ENCODE measurements around the genes CDADC1, PHF11 and EBPL.

- PRO-cap: unidirectional peak, minus-strand start at chr13:48235694
Measured at GRCh38 chr13:48235552-48236372, 2.8 kb downstream of the ITM2B start.

- PRO-cap: no peak
Measured at GRCh38 chr13:48239787-48240105, 6.7 kb downstream of the ITM2B start.

DNA sequence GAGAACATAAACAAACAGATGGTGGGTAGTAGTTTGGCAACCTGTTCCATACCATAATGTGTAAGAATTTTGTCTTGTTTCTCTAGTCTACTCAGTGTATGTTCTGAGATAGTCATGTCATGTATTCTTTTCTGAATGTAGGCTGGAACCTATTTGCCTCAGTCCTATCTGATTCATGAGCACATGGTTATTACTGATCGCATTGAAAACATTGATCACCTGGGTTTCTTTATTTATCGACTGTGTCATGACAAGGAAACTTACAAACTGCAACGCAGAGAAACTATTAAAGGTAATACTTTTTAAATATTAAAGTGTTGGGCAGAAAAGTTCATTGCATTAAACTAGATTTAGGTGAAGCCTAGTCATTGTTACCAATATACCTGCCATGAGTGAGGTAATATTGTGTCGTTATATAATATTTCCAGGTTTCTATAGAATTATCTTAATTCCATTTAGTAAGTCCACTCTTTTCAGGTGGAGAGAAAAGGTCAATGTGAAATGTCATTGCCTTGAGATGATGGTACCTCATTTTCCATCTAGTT is 25.7 kb downstream of the ITM2B start:
- PRO-cap: no peak

DNA sequence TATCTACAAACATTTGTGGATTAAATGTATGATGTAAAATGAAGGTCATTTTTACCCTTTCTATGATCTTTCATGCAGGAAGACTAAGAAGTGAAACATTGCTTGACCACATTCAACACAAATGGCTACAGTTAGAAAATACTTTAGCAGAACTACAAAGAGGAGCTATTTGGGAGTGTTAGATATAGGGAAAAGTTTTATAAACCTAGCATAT is 55.4 kb downstream of the RCBTB2 start:
- PRO-cap: no peak

DNA sequence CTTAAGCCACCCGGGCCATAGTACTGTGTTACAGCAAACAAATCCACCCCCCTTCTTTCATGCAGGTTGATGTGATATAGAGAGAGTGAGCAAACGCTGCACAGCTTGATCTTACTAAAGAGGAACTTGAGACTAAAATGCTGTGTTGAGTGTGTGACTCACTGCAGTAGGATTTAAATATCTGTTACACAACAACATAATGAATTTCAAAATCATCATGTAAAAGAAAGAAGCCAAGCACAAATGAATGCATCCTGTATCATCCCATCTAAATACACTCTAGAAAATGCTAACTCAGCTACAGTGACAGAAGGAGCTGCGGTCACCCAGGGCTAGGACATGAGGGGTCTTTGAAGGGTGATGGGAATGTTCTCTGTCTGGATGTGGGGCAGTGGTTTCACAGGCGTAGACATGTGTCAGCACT is 32.1 kb downstream of the RCBTB2 start:
- PRO-cap: unidirectional peak, minus-strand start at position 116 of the sequence

- PRO-cap: no peak
Measured at GRCh38 chr13:48504214-48505017, 28.5 kb downstream of the RCBTB2 start.

DNA sequence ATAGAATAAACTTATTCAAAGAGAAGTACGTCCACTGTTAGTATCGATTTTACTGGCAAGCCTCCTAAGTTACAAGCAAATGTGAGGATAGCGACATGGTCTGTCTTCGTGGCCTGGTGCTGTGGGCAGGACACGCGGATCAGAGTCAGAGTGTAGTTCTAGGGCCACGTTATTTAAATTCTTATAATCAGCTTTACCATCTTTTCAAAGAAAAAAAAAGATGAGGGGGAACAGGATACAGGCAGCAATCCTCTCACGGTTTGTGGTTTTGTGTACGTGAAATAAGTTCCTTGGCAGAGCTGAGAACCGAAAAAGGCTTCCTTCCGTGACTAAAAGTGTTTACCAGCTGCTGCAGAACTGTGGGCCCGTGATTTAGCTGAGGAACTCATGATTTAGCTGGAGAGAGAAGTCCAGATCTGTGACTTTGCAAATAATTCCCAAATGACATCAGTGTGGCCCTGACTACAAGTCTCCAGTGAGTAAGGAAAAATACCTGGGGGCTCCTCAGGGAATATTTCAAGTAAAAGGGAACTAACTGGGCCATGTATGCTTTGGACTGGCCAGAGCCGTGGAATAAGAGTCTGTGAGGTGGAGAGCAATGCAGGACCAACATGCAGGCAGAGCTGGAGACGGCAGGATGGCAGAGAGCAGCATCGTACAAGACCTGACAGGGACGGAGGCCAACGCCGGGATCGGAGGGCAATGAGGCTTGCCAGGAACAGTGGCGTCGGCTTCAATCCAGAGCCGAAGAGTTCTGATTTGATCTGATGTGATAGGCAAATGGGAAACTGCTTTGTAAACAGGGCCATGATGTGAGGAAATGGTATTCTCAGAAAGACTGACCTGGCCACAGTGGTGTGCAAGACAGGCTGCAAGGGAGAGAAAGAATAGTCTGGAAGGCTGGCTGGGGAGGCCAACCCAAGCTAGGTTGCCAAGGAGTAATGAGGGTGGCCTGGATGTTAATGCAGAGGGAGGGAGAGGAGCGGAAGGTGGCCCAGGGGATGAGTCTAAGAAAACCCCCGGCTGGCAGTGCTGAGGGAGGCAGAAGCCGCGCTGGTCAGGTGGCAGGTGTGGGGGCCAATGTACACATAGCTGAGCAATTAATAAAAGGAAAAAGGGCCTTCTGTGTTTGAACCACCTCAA is 27.0 kb downstream of the RCBTB2 start:
- PRO-cap: bidirectional peak, plus-strand start at position 354 of the sequence, minus-strand start at position 147 of the sequence

- PRO-cap: no peak
Measured at GRCh38 chr13:48506696-48507559, 26.0 kb downstream of the RCBTB2 start.

GRCh38 chr13:48571511-48572088 is 38.7 kb upstream of the RCBTB2 start:
- PRO-cap: bidirectional peak, plus-strand start at chr13:48571837, minus-strand start at chr13:48571700

DNA sequence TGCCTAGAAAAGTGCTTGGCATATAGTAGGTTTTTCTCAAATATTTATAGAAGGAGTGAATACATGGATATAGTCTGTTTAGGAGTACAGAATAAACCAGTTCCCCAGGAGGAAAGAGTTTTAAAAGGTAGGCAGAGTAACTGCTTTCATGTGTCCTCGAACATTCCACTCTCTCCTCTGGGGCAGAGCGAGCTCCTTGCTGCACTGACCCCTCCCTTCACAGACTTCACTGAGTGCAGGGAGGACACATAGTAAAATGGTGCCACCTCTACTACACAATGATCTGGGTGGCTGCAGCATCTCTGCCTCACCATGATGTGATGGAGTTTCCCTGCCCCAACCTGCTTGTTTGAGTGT is 44.1 kb upstream of the RCBTB2 start:
- PRO-cap: no peak

- PRO-cap: no peak
Measured at GRCh38 chr13:48594476-48594932, 59.2 kb upstream of the CYSLTR2 start.

- PRO-cap: no peak
Measured at GRCh38 chr13:48750588-48750990, 96.9 kb downstream of the CYSLTR2 start.

DNA sequence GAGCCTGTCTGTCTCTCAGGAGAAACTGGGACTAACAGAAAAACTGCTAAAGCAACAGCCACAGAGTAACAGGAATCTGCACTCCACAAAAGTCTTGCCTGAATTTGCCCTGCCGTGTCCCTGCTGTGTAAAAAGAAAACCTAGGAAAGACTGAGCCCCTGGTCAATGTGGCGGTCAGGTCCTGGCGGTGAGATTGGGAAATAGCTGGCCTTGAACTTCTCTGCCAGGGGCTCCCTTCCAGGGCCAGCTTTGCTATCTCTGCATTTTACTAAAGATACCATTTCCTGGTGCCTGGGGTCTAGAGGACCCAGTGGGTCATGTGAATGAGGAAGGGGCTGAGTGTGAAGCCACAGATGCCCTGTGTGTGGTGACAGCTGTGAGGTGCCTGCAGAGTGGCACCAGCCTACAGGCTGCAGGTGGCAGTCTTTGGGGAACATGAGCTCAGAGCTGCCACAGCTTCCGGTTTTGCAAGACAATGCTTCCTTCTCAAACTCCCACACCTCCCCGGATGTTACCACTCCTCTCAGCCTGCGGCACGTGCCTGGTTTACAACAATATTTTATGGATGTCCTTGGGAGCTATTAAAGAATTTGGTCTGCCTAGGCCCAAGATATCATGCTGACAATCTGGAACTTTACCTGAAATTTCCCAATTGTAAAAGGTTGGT is 5.2 kb upstream of the MLNR start:
- PRO-cap: no peak

DNA sequence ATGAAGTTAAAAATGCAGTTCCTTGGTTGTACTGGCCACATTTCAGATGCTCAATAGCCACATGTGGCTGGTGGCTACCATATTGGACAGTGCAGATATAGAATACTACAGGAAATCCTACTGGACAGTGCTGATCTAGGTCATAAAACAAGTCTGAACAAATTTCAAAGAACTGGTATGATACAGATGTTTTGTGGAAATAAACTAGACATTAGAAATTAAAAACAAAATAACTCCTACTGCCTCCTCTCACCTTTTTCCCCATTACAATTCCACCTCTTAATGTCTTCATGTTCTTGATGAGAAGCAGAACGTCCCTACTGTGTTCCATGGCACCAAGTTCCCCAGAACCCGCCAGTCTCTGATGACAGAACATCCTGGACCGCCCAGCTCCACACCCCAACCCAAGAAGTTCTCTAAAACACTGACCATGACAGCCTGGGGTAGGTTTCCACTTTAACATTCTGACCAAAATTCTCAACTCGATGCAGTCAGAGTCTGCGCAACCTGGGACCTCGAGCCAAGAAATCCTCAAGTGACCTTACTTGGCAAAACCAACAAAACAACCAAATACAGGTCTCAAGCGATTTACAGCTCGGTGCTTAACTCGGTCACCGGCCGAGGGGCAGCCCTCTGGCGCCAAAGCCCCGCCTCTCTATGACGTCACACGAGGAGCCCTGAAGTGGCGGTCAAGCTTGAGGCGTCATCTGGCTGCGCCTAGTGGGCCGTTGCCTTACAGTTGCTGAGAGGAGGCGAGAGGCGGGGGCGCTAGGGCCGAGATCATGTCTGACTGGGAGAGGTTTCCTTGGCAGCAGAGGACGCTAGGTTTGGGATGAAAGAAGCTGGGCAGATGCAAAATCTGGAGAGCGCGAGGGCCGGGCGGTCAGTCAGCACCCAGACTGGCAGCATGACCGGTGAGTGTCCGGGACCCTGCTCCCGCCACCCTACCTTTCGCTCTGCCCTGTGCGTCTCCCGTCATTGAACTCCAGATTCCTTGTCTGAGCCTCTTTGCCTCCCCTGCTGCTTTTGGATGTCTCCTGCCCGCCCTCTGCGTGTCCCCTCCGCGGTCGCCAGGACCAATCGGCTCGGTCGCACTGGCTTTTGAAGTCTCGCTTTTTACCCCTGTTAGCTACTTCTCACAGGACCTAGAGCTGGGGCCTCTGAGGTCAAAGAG is at the start of gene CDADC1:
Gene CDADC1, plus strand, starts transcription at position 720 of the 1,174 bp plus-strand sequence.
- PRO-cap: bidirectional peak, plus-strand start at position 706 of the sequence, minus-strand start at position 657 of the sequence

DNA sequence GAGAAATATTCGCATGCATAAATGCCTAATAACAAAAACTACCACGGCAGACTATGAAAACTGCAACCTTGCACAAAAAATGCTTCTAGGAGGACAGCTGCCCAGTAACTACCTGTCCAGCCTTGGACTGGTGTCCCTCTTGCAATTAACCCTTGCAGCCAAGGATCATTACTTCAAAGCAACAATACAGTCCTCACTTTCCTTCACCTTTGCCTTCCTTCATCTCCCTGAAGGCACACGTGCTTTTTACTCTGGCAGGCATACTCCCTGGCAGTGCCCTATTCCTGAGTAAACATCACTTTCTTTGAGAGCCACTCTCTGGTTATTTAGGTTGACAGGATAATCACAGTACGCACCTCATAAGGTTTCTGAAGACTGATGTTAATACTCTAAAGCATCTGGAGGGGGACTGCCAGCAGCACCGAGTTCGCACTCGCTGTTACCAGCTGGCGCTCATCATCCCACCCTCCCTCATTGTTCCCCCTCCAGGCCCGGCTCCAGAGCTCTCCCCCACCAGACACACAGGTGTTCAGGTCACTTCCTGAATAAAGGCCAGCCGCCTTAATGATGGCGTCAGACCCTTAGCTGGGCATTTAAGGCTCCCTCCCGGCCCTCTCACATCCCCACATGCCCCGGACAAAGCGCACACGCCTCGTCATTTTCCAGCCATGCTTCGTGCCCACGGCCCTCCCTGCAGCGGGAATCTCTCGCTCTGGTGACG is 57.3 kb downstream of the CDADC1 start:
- PRO-cap: no peak

DNA sequence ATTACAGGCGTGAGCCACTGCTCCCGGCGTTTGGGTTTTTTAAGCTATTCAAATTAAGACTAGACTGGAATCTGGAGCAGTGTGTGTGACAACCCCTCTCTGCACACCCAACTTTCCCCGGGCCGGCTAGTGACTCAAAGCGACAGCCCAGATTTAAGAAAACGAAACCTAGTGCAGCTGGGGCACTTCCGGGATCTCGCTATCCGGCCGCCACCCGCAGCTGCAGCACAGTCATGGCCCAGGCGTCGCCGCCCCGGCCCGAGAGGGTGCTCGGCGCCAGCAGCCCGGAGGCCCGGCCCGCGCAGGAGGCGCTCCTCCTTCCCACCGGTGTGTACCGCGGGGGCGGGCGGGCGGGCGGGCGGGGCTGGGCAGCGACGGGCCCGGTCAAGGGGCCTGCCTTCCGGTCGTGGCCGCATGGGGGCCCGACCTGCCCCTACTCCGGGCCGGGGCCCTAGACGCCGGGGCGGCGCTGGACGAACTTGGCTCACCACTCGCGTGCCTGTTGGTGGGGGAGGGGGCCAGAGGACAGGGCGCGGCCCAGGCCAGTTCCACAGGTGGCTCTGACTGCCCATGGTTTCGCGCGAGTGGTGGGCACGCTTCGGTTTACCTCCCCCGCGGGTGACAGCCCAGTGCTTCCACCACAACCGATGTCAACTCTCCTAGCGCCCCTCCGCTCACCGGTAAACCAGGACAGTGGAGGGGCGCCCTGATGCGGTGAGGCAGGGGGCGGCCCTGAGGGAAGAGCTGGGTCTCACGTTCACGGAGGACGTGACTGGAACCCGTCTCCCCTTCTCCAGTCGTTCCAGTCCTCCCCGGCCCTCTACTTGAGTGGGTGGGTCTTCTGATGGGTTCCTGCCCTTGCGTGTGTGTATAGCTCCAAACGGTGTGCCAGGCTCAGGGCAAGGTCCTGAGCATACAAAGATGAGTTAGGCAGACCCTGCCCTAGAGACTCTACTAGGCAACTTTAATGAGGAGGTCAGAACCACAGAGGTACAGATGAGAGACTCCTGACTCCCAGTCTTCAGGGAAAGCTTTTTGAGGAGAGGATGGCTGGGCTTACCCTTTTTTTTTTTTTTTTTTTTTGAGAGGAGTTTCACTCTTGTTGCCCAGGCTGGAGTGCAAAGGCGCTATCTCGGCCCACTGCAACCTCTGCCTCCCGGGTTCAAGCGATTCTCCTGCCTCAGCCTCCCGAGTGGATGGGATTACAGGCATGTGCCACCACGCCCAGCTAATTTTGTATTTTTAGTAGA is at the start of gene PHF11:
Gene PHF11, plus strand, starts transcription at position 185 of the 1,250 bp plus-strand sequence.
- PRO-cap: bidirectional peak, plus-strand start at position 185 of the sequence, minus-strand start at position 136 of the sequence; bidirectional peak, plus-strand start at position 415 of the sequence, minus-strand start at position 453 of the sequence

DNA sequence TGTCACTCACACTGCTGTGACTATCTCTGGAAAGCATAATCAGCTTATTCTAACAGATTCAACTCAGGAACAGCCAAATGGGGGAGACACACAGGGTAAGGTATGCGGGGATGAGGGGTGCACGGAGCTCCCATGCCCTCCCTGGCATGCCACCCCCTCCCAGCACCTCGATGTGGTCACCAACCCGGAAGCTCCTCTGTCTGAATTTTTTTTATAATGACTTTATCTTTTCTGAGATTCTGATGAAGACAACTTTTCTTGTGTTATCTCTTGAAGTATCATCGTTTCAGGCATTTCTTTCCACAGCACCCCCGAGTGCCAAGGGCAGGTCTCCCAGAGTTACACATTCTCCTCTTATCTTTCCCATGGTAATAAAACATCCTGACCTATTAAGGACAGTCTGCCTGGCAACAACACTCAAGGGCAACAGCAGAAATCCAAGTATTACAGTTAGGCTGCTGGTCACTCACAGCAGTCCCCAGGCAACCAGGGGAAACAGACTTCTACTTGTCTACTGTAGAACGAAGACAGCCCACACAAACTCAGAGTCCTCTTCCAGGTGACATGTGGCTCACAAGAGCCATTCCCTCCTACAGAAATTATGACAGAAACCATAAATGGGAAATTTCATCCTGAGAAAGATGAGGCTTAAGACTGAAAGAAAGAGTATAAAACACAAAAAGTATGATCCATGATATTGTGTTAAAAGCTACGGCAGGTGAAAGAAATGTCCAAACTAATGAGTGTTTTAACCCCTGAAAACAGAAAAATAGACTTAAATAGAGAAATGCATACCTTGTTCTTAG is 24.4 kb downstream of the RCBTB1 start:
- PRO-cap: no peak

GRCh38 chr13:49686534-49687339 is 4.5 kb downstream of the EBPL start:
- PRO-cap: no peak

DNA sequence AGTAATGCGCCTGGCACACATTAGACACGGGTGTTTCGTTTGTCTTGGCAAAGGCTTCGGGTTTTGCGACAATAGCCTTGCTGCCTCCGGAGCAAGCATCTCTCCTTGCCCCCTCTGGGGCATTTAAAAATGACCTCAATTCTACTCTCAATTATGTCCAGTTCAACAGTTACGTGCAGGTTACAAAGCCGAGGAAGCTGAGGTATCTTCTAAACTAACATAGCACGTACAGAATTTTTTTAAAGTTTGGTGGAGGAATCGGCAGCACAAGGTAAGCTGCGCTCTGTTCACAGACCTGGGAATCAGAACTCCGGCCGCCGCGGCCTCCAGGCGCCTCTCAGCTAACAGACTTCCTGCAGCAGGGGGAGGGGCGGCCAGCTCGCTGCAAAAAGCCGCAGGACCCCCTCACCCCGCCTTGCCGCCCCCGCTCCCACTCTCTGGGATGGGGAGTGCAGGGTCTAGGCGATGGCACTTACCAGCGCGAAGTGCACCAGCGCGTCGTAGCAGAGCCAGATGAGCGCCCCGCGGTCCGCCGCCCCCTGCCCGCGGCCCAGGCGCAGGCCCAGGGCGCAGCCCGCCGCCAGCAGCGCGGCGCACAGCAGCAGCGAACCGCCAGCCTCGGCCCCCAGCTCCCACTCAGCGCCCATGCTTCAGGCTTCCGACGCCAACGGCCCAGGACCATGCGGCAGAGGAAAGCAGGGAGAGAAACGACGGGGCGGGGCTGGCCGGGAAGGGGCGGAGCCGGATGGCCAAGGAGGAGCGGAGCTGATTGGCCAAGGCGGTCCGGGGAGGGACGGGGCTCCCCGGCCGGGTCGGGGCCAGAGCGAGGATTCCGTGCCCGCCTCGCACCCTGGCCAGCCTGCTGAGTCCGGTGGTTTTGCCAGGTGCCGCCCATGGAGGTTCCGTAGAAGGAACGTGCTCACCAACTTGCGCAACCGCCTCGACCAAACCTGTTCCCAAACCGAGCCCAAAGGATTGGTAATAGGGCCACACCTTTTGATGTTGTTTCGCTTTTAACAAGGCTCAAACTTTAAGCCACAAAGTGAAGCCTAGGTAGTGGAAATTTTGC is at the start of gene EBPL:
Gene EBPL, minus strand, starts transcription at position 709 of the 1,069 bp plus-strand sequence.
- PRO-cap: bidirectional peak, plus-strand start at position 799 of the sequence, minus-strand start at position 638 of the sequence

GRCh38 chr13:49700906-49701710 is 9.8 kb upstream of the EBPL start:
- PRO-cap: no peak